Lung (tissue), 4 donors: ENCODE measurements around the genes ATXN1 and FAM8A1.

GRCh38 chr6:16143453-16144379 is 14.8 kb downstream of the MYLIP start:
- PRO-cap, result no peak
- RAMPAGE, long total RNA, result no peak
- RRBS, result no CpG with 5 or more reads among the region's 16 CpGs

DNA sequence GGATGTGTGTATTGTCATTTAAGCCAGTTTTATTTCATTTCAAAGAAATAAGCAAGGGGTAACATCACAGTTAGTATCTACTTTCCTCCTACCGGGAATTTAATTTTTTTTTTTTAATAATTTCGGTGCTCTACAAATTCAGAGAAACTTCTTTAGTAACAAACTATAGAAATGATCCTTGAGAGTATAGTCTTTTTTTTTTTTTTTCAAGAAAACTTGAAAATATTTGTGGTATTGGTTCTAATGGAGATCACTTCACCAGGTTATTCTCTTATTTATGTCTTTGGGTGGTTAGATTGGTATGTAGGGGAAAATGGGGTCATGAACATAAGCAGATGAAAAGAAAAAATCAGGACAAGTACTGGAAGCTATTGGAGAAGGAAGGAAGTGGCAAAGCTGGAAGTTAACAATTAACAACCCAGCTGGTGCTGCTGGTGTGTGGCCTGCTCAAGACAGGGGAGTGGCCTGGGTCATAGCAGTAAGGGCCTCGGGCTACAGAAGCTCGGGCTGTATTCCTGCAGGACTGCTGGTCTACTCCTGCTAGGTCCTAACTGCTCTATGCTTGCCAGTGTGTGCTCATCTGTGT is 19.5 kb downstream of the MYLIP start:
- PRO-cap, result no peak
- RAMPAGE, long total RNA, result no peak
- RRBS, result no CpG with 5 or more reads among the region's 4 CpGs

- PRO-cap, result no peak
- RAMPAGE, long total RNA, result no peak
- RRBS, result no CpG with 5 or more reads among the region's 6 CpGs
Observed at GRCh38 chr6:16206370-16206956, 31.9 kb upstream of the GMPR start.

- PRO-cap, result no peak
- RAMPAGE, long total RNA, result no peak
- RRBS, result no CpG with 5 or more reads among the region's 18 CpGs
Observed at GRCh38 chr6:16361839-16362612, 123.6 kb downstream of the GMPR start.

DNA sequence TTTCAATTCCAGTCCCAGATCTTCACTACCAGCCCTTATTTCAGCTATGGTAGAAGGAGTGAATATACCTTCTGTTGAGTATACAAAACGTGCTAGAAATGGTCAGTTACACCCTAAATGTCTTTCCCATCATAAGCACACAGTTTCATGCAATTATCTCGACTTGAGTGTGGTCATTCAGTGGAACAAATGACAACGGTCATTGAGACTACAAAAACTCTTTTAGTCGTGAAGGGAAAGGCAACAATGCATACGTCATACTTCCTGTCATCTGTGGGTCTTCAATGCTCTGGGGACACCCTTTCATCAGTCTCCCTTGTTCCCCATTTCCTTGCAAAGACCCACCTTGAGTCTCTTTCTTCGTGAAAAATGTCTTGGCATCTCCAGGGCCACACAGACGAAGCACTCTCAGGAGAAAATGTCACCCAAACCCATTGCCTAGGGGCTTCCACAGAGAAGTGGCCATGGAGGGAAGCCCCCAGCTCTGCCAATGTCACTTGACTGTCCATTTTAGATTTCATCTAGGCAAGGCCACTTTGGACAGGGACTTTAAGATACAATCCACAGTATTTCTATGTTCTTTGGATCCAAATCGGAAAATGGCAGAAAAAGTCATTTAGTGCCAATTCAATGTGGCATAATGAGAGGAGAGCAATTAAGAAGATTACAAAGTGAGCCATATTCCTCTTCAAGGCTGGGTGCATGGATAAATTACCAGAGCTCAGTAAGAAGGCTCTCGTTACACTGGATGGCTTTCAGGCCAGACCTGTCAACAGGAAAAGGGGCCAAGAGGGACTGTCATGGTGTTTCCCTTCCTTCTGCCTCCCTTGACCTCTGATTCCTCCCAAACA is 238.6 kb downstream of the GMPR start:
- PRO-cap, result no peak
- RAMPAGE, long total RNA, result no peak
- RRBS, result no CpG with 5 or more reads among the region's 9 CpGs

DNA sequence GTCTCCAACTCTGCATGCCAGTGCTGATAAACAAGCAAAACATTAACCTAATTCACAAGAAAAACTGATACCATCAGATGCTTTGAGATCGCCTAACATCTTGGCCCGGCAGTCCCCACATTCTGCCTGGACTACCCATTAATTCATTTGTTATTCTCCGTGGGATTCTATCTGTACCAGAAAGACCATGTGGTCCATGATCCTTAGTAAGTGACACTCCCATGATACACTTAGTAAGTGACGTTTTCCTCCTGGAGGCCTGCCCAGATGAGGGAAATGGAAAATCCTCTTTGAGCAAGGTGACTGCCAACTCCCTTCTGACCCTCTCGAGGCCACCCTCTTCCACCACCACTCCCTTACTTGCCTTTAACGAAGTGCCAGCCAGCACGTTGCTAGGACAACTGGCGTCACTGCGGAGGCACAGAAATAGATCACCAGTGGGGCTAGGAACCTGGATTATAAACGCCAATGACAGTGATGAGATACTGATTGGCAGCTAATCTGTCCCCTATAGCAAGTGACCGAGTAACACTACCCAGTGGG is 239.3 kb downstream of the GMPR start:
- PRO-cap, result no peak
- RAMPAGE, long total RNA, result no peak
- RRBS, result no CpG with 5 or more reads among the region's 11 CpGs

DNA sequence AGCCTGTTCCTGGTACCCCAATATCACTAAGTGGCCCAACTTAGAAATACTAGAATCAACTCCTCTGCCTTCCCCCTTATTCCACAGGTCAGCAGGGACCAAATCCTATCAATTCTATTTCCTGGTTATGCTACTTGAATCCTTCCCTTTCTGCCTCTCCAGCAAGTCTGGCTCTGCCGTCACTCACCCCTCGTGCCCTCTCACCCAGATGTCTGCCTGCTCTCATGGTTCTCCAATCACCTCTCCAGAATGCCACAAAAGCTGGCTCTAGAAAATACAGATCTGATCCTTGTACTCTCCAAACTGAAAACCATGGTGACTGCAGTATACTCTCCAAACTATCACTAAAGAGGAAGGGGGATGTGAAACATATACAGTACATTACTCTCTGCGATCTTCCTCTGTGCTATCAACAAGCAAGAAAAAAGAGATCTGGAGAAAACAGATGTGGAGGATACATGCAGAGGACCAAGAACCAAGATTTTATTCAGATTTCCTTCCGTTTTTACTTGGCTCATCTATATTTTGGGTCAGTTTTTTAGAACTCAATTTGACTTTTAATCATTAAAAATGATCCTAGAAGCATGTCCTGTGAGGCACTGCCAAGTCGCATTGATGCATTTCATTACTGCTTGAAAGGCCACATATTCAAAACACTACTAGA is 91.1 kb downstream of the ATXN1 start:
- PRO-cap, result no peak
- RAMPAGE, long total RNA, result no peak
- RRBS, result no CpG with 5 or more reads among the region's 5 CpGs

DNA sequence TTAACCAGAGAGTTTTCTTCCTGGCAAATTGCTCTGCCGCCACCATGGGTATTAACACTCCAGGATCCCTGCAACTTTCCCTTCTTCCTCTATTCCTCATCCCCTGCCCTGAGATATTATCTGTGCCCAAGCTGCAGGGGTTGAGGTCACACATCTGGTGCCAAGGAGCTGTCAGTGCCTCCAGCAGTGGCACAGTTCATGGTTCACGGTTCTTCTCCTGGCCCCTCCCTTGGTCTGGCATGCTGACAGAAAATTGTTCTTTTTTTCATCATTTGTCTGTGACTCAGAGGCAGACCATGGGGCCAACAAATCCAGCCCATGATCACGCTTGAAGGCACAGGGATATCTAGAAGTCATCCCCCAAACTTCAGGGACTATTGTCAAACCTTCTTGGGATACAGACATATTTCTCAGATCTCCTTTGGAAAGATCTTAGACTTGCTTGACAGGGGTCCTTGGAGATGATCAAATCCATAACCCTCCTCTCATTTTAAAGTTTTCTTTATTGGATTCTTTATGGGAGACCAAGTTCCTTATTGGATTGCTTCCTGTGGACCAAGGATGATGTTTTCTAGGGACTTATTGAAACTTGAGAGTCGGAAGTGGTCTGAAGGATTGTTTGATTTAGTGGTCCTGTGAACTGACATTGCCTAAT is 77.4 kb downstream of the ATXN1 start:
- PRO-cap, result no peak
- RAMPAGE, long total RNA, result no peak
- RRBS, result no CpG with 5 or more reads among the region's 4 CpGs

DNA sequence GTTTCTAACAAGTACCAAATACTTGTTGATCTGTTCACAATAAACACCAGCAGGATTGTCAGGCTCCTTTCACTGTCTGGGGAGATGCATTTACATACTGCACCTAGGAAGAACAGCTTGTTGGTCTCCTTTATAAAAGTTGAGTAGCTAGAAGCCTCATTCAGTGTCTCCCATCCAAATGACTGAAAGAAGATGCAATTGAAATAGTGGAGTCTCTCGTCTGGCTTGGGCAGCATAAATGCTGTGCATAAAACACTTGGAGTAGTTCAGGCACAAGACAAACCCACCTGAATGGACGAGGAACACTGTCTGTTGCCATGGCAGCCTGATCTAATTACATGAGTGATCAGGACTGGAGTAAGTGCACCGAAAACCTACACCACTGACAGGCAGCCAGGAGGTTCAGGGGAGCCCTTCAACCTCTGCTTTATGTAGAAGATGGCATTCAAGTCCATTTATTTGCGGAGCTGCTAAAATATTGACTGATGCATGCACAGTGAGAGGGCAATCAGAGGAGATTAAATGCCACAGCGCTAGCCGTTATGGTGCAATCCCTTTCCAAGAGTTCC is 2.8 kb downstream of the ATXN1 start:
- PRO-cap, result no peak
- RAMPAGE, long total RNA, result no peak
- RRBS, result no CpG with 5 or more reads among the region's 6 CpGs

DNA sequence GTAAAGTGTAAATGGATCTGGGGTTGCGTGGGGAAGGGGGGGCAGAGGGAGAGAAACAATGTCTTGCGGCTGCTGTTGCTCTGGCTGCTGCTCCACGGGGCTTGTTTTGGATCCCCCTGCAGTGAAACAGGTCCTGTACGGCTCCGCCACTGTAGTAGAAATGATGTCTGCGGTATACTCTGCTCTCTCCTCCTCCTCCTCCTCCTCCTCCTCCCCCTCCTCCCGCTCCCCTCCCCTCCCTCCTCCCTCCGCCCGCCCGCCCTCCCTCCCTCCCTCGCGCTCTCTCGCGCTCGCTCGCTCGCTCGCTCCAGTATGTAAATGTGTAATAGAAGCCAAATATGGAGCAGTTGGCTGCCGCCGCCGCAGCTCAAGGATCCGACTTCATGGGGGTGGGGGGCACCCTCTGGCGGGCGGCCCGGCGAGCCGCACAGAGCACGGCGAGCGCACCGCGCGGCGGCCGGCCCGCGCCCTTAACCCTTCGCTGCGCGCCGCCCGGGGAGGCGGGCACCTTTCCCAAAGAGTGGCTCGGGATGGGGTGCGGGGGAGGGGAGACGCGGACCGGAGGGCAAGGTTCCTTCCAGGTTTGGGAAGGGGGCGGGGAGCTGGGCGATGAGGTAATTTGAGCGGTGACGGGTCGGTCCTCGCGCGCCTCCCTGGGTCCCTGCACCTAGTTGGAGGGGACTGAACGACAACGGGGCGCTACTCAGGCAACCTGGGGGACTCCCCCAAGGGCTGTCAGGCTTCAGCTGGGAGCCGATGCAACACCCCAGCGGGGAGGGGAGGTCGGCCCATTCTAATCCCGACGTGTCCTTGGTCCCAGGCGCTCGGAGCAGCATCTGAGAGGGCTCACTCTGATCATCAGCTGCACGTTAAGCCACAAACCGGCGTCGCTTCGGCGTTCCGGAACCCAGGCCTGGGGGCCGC is at the start of gene ATXN1:
Gene ATXN1 (minus strand): TSS at position 162 of the 924 bp plus-strand sequence.
- PRO-cap, result bidirectional peak, plus-strand start at position 346 of the sequence, minus-strand start at position 161 of the sequence; unidirectional peak, plus-strand start at position 617 of the sequence
- RAMPAGE, long total RNA, result no peak
- RRBS, result 1% methylated on average over 26 of the region's 74 CpGs

DNA sequence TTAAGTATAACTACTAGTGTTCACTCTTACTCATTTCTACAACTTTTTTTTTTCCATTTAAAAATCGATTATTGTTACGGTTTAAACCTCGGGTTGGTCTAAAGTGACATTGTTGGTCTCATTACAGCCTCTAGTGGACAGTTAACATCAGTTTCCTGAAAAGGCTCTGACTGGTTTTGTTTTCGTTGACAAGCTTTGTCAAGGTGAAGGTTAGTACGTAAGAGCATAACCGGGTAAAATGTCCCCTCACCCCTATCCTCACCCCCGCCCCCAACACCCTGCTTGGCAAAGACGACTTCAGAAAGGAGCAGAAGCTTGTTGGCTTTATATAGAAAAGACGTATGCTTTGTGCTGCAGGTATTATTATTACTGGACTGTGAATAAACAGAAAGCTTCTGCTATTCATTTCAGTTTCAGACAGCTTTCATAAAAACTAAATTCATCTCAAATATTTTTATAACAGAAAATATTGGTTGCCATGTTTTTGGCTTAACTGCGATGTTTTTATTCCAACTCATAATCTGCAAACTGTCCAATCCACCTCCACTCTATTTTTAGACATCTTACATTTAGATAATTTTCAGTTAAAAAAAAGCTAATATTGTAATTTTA is 1.9 kb upstream of the ATXN1 start:
- PRO-cap, result no peak
- RAMPAGE, long total RNA, result no peak
- RRBS, result no CpG with 5 or more reads among the region's 10 CpGs

GRCh38 chr6:16947372-16948093 is 154.3 kb upstream of the STMND1 start:
- PRO-cap, result no peak
- RAMPAGE, long total RNA, result no peak
- RRBS, result no CpG with 5 or more reads among the region's 4 CpGs

DNA sequence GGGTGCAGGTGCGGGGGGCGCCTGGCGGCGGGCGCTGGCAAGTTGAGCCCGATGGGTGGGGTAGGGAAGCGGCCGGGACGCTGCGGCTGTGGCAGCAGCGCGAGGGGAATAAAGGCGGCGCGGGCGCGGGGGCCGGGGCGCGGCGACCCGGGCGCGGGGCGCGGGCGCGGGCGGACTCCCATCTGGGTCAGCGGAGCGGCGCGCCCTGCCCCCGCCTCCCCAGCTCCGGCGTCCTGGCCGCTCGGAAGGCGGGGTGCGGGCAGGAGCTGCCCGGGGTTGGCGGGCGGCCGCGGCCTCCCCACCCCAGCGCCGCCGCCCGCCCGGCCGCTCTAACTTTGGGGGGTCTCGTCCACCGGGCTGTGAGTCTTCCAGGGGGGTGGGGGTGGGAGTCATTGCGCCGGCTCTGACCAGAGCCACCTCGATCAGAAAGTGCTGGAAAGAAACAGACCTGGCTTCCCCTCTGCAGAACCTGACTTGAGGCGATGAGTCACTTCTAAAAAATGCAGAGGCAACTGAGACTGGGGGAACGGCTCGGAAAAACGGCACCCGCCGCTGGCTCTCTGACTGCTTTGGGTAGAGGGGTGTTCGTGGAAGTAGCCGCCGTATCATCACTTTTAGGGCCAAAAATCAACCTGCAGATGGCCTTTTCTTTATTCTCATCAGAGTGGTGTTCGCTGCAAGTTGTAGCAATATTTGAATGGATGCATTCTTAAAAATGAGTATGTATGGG is 561 bp downstream of the CAP2 start:
- PRO-cap, result no peak
- RAMPAGE, long total RNA, result no peak
- RRBS, result 3% methylated on average over 42 of the region's 66 CpGs

GRCh38 chr6:17429605-17429945 is 36.2 kb downstream of the CAP2 start:
- PRO-cap, result no peak
- RAMPAGE, long total RNA, result no peak
- RRBS, result no CpG with 5 or more reads among the region's 3 CpGs

DNA sequence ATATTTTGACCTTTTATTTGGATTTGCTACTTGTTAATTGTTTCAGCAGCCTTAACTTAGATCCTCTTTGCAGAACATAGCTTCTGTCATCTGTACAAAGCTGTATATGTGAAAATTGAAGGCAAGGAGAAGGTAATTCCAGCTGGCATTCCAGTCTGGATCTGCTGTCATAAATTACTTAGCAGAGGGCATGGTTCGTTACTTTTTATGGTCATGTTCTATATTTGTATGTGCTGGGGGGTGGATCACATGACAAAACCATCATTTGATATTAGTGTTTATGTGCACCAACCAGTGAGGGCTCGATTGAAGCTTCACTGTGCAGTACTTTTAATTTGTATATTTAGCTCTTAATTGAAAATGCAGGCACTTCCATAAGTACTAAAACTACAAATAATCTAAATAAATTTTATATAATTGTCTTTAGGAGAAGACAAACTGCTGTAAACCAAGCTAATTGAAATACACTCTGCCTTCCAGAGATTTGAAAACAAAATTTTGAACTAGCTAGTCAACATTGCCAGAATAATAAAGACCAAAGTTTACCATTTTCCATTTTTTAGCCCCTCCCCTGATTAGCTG is 80.2 kb downstream of the CAP2 start:
- PRO-cap, result no peak
- RAMPAGE, long total RNA, result no peak
- RRBS, result no CpG with 5 or more reads among the region's 2 CpGs

DNA sequence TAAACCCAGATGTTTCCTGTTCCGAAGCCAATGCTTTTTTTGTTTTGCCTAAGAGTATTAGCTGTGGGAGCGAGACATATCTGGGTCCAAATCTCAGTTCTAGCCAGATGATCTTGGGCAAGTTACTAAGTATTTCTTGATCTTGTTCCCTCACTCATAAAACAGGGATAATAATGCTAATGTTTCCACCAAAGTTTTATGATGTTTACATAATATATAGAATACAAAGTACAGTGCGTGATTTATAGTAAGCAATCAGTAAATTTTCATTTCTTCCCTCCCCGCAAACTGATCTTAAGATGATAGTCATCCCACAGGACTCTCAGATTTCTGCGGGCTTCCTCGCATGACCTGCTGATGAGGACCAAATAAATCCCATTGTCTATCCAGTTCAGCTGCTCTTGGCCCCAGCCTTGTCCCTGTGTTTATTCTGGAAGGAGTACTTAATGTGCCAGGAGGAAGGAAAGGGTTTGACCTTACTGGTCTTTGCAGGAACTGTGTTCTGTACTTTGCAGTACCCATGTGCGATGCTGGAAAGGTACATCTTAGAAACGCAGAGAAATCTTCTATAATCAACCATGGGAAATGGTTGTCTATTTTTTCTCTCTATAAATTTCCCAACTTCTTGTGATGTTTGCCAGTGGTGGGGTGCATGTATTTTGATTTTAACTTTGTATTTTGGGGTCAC is 98.4 kb downstream of the CAP2 start:
- PRO-cap, result no peak
- RAMPAGE, long total RNA, result no peak
- RRBS, result no CpG with 5 or more reads among the region's 8 CpGs

GRCh38 chr6:17600081-17600436 is at the start of gene FAM8A1:
Gene FAM8A1, plus strand, starts transcription at chr6:17600302.
- PRO-cap, result bidirectional peak, plus-strand start at chr6:17600352, minus-strand start at chr6:17600191
- RAMPAGE, long total RNA, result no peak
- RRBS, result under 1% methylated on average over 14 of the region's 28 CpGs

- PRO-cap, result no peak
- RAMPAGE, long total RNA, result no peak
- RRBS, result no CpG with 5 or more reads among the region's 1 CpG
Observed at GRCh38 chr6:17601297-17601382, 1.0 kb downstream of the FAM8A1 start.

GRCh38 chr6:17628604-17629636 is 28.8 kb downstream of the FAM8A1 start:
- PRO-cap, result no peak
- RAMPAGE, long total RNA, result no peak
- RRBS, result no CpG with 5 or more reads among the region's 4 CpGs

- PRO-cap, result no peak
- RAMPAGE, long total RNA, result no peak
- RRBS, result no CpG with 5 or more reads among the region's 5 CpGs
Observed at GRCh38 chr6:17785382-17785803, 78.7 kb upstream of the NUP153 start.